Fibroblast of villous mesenchyme (primary cell): ENCODE measurements around a stretch of chr1.

GRCh38 chr1:89607774-89608867, 24.8 kb upstream of the LRRC8C start:
- CAGE, long polyA plus RNA, result no peak

GRCh38 chr1:89610628-89611307, 22.2 kb upstream of the LRRC8C start:
- CAGE, long polyA plus RNA, result no peak

DNA sequence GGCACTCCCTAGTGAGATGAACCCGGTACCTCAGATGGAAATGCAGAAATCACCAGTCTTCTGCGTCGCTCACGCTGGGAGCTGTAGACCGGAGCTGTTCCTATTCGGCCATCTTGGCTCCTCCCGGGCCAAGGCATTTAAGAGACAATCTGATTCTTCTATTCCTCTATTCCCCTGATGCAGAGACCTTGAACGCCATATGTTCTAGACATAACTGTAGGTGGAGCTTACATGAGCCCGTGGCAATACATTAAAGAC, 68.0 kb upstream of the LRRC8D start:
- CAGE, long polyA plus RNA, result no peak

DNA sequence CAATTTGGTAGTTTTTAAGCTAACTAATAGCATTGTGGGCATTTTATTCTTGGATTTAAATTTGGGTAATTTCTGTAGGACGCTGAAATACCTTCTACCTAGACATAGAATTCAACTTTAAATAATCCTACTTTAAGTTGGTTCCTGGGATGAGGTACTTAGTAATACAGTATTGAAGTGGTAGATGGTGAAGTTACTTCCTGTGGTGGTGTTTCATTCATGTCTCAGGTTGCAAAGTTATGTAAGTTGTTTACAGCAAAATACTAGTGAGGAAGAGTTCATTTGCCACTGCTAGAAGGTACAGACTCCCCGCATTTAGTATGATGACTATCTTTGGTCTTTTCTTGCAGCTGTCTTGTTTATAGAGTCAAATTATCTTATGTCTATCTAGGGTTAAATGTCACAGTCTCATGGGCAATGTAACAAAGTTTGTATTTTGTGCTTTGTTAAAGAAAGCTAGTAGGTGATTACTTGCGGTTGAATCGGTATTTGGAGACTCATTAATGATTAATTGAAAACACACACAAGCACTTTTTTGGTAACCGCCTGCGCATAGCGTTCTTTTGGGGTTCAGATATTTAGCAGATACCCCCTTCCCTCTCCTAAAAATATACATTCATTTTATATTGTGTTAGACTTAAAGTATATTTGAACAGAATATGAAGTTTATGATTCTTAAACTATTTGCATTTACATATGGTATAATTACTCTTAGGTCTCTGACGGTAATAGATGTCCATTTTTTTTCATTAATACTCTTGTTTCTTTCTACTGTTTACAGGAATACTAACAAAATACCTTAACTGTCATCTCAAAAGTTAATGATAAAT, 50.2 kb downstream of the LRRC8D start:
- CAGE, long polyA plus RNA, result no peak

GRCh38 chr1:89872072-89872636, 51.3 kb downstream of the LRRC8D start:
- CAGE, long polyA plus RNA, result no peak

- CAGE, long polyA plus RNA, result no peak
Observed at GRCh38 chr1:90706776-90707351, 10.2 kb downstream of the BARHL2 start.

DNA sequence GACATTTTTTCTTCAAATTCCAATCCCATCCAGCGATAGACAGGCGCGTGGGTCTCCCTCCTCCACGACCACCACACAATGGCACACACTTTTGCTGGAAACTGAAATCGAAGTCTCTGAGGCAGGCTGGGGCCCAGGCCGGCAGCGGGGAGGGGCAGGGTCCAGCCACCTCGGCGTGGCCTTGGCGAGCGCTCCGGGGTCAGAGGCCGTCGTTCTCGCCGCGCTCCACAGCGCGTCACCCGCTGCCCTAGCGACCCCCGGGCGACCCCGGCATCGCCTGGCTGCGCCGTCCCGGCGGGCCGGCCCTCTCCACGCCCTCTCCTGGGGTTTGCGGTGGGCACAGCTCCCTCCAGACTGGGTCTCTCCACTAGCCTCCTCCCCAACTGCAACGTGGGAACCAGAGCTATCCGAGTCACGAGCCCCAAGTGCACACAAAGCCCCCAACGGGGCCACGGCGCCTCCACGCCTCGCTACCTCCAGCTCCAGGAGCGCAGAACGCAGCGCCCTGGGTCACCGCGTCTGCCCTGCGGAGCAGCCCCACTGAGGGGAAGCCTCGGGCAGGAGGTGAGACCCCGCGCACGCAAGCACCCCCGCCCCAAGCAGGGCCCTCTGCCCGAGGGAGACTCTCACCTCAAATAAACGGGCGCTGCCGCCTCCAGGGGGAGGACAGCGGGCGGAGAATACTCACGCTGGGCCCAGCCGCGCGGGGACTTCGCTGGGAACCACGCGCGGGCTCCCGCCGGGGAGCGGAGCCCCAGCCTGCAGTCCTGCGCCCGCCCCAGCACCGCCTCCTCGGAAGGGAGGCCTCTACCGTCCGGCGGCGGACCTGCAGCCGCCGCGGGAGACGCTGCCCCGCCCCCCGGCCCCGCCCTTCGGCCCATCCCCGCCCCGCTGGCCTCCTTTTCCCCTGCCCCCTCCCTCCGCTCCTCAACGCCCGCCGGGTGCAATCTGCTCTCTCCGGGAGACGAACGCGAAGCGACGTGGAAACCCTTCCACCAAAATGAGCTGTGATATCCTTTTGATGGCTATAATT, 134.1 kb upstream of the BARHL2 start:
- CAGE, long polyA plus RNA, result start-site peak on the minus strand centred at position 764 of the sequence, 23 bp wide, 30 and 48 reads in 2 replicates

DNA sequence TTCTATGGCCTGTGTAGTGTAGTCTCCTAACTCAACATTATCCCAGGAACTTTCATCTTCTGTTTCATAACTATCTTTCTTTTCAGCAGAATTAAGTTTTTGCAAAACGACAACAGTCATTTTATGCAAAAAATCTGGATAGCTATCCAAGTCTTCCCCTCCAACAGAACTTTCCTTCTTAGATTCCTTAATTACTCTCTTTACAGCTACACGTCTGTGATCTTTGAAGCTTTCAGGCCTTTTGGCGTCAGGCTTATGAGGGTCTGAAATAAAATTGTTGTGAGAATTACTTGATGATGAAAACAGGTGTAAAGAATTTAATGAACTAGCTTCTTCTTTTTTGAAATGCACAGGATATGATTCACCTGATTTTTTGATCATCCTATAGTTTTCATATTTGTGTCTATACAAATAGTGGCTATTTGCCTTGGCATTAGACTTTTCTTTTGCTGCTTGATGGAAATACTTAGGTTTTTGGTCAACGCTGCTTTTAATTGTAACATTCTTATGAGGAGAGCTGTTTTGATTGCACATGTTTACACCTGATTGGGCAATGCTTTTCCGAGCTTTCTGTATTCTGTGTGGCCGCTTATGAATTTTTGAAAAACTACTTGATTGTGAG, 83.0 kb downstream of the ZNF644 start:
- CAGE, long polyA plus RNA, result no peak

GRCh38 chr1:90969057-90969832, 52.6 kb downstream of the ZNF644 start:
- CAGE, long polyA plus RNA, result no peak

- CAGE, long polyA plus RNA, result no peak
Observed at GRCh38 chr1:91018551-91018921, 3.3 kb downstream of the ZNF644 start.

DNA sequence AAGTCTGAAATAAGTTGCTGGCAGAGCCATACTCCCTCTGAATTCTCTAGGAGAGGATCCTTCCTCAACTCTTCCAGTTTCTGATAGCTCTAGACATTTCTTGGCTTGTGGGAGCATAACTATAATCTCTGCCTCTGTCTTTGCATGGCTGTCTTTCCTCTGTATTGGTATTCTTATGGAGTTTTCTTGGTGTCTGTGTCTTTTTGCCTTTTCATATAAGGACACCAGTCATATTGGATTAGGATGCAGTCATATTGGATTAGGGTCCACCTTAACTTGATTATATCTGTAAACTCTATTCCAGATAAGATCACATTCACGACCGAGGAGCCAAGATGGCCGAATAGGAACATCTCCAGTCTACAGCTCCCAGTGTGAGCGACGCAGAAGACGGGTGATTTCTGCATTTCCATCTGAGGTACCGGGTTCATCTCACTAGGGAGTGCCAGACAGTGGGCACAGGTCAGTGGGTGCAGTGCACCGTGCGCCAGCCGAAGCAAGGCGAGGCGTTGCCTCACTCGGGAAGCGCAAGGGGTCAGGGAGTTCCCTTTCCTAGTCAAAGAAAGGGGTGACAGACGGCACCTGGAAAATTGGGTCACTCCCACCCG, 118.2 kb downstream of the HFM1 start:
- CAGE, long polyA plus RNA, result no peak

GRCh38 chr1:91571707-91572648, 71.3 kb downstream of the CDC7 start:
- CAGE, long polyA plus RNA, result no peak

DNA sequence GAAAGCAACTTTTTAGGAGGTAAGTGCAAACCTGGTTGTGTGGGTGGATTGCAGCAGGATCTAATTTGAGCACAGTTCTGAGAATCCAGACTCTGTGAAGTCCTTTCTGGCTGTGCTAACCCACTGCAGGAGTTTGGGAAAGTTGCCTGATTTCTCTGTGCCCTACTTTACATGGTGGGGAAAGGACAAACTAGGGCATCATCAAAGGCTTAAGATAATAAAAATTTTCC, 91.0 kb downstream of the CDC7 start:
- CAGE, long polyA plus RNA, result no peak

- CAGE, long polyA plus RNA, result no peak
Observed at GRCh38 chr1:91596252-91596625, 95.6 kb downstream of the CDC7 start.

DNA sequence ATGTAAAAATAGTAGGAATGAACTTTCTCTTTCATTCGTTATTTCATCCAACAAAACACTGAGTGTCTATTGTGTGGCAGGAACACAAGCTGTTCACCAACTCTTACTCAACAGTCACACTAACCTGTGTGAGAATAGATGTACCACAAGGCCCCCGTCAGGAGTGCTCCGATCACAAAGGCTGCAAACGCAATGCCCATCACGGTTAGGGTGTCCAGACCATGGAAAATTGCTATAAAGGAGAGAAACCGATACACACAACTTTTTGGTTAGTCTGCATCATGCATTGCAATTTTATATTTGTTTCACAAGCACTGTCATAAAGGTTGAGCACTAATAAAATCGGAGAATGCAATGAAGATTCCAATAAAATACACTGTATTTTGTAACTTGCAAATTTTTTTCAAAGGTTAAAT, 190.4 kb downstream of the TGFBR3 start:
- CAGE, long polyA plus RNA, result no peak

DNA sequence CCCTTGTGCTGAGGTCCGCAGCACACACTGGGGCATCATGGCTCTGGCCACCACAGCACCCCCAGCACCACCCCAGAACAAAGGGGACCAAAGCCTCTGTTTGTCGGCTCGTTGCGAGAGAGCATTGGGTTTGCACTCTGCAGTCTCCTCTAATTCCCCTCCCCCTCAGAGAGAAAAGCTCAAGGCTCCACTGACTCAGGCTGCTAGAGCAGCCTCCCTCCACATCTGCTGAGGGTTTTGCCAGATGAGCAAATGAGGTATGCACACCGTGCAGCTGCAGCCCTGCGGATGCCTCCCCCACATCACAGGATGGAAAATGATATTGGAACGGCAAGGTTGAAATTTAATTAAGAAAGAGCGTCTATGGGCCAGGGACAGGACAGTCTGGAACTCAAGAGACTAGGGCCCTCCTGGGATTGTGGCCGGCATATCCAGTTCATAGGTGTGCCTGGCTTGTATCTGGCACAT, 154.6 kb downstream of the TGFBR3 start:
- CAGE, long polyA plus RNA, result no peak

- CAGE, long polyA plus RNA, result no peak
Observed at GRCh38 chr1:91754309-91754875, 131.6 kb downstream of the TGFBR3 start.

- CAGE, long polyA plus RNA, result no peak
Observed at GRCh38 chr1:91844590-91845622, 41.0 kb downstream of the TGFBR3 start.

GRCh38 chr1:91948278-91948942, 791 bp upstream of the BRDT start:
- CAGE, long polyA plus RNA, result no peak

DNA sequence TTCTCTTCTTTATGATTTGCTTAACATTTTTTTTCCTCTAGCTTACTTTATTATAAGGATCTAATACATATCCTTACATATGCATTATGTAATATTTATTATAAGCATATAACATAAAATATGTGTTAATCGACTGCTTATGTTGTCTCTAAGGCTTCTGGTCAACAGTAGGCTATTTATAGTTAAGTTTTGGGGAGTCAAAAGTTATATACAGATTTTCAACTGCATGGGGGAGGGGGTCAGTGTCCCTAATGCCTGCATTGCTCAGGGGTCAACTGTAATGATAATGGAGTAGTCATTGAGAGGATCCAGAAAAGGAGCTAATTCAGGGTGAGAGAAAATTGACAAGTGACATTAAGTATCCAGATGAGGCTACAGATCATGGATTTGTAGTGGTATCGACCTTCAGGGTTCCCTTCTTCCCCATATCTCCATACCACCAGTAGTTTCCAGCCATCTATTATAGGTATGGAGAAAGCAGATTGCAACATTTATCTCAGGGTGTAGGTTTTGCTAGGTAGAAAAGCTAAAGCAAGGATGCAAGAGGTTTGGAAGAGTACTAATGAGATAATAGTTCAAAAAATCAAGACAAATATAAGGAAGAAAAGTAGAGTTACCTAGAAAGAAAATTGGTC, 65.0 kb downstream of the RPAP2 start:
- CAGE, long polyA plus RNA, result no peak